Progenitor cell of endocrine pancreas (in vitro differentiated cells): Measurements from ENCODE around the genes TSHZ2 and ZNF217.

DNA sequence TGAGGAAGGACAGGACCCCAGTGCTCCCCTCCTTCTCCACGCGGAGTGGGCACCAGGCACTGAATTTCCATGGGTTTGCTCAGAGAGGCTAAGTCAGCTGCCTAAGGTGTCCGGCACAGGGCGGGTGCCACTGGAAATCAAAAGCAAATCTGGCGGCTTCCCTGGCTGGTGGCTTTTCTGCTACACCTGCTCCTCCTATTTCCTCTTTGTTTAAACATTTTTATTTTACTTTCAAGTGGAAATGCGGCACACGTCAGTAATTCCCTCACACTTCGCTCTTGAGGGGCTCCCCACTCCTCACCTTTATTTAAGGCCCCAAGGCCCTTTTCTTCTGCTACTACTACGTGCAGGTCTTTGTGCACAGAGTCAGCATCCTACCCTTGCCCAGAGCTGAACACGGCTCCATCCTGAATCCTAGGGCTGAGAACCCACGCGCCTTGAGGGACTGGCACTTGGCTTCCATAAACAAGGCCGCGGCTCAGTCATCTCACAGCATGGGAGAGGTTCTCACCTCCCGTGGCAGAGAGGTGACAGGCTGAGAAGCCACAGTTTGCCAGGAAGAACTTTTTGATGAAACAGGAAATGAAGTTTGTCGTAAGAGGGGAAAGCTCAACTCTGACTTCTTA, 48.2 kb downstream of the NFATC2 start:
- PRO-cap, result no peak

DNA sequence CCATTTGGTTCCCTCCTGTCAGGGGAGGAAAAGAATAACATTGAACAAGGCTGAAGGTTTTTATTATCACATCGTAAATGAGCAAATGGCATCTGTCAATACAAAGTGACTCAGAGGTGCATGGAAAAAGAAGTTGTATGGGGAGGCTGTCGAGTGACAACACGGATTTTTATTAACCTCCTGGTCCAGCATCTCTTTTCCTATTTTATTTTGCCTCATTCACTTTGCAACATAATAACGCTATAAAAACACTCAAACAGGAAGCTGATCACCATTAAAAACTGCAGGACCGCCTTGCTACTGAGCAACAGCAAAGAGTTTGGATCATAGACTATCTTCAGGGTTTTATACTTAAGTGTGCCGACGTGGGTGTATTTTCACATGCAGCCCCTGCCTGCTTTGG, 132.0 kb upstream of the SALL4 start:
- PRO-cap, result no peak

DNA sequence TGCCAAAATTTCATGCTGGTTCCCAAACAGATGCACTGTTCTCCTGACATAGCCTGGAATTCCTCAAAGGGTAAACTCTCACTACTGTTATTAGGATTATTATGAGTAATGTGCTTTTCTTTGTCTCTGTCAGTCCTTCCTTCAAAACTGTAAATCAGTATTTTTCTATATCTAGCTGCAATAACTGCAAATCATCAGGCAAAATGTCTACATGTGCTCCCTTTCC, 185.7 kb downstream of the ZFP64 start:
- PRO-cap, result no peak

- PRO-cap, result bidirectional peak, plus-strand start at chr20:52972605, minus-strand start at chr20:52972260
Observed at GRCh38 chr20:52971866-52972540, at the start of gene TSHZ2. Gene TSHZ2, plus strand, starts transcription at chr20:52972358.

DNA sequence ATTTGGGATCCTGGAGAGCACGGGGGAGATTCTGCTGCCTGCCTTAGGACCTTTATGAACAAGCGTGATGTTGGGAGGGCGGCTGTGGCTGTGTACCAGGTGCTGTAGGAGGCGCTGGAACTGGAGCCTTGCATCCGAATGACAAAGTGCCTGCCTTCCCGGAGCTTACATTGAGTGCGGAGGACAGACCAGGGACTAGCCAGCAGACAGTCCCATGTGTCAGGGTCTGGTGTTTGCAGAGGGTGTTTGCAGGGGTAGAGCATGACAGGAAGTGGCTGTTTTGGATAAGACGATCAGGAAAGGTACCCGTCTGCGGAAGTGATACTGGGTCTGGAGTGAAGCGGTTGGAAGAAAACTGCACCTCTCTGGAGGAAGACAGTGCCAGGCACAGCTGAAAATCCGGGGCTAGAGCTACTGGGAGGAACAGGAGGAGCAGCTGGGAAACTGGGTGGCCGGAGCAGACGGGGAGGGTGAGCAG, 12.0 kb downstream of the TSHZ2 start:
- PRO-cap, result no peak

DNA sequence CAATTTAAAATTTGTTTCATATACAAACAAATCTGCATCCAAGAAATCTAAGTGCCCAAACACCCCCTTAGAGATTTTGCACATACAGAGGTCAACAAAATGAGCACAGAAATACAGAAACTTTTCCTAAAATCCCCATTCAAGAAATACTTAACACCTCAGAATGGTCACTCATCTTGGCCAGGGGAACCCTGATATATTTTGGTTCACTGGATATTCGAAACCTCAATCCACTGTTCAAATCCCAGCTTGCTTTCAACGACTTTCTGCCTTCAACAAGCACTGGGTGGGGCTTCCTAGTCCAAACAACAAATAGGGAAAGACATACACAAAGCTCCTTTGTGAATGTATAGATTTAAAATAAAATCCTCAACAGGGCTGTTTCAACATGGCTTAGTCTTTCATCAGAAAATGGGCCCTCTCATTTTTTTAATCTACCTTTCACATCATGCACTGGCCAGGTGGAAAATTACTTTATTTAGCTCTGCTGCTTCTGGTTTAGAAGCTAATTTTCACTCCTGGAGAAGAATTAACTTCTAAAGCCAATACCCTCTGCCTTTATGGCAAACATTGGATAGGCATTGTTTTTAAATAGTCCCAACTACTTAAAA, 9.9 kb downstream of the ZNF217 start:
- PRO-cap, result no peak

DNA sequence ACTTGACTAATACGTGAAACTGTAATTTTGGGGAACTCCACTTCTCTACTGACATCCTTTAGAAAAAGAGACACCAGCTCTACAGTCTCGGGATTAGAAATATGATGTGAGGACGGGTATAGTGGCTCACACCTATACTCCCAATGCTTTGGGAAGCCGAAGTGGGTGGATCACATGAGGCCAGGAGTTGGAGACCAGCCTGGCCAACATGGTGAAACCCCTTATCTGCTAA, 8.6 kb downstream of the ZNF217 start:
- PRO-cap, result no peak

DNA sequence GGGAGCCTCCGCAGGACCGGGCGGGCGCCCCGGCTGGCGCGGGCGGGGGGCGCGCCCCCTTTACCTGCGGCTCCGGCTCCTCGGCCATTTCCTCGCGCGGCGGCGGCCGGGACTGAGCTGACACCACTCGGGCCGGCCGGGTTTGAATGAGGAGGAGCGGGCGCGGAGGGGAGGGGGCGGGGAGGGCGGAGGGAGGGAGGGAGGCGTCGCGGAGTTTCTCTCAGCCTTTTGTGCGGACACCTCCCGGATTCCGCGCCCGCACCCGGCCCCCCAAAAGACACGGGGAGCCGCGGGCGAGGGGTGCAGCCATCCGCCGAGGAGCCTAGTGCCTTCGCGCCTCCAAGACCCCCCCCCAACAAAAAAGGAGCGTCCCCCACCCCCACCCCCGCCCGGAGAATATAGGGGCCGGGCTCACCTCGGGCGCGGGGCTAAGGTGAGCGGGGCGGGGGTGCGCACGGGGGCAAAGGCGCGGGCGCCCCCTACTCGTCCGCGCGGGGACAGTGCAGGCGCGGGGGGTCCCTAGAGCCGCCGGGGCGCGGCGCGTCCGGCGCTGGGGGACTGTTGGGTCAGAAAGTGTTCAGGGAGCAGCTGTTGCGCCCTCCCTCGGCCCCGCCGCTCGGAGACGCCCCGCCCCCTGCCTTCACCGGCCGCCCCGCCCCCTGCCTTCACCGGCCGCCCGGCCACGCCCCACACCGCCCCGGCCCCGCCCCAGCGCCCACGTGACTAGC, at the start of gene ZNF217:
Gene ZNF217 (minus strand): TSS at position 148 of the 728 bp plus-strand sequence.
- PRO-cap, result bidirectional peak, plus-strand start at position 273 of the sequence, minus-strand start at position 114 of the sequence; bidirectional peak, plus-strand start outside the sequence, minus-strand start at position 579 of the sequence

GRCh38 chr20:53594420-53595040, 891 bp upstream of the ZNF217 start:
- PRO-cap, result bidirectional peak, plus-strand start at chr20:53594615, minus-strand start at chr20:53594270; bidirectional peak, plus-strand start at chr20:53594804, minus-strand start at chr20:53594718

DNA sequence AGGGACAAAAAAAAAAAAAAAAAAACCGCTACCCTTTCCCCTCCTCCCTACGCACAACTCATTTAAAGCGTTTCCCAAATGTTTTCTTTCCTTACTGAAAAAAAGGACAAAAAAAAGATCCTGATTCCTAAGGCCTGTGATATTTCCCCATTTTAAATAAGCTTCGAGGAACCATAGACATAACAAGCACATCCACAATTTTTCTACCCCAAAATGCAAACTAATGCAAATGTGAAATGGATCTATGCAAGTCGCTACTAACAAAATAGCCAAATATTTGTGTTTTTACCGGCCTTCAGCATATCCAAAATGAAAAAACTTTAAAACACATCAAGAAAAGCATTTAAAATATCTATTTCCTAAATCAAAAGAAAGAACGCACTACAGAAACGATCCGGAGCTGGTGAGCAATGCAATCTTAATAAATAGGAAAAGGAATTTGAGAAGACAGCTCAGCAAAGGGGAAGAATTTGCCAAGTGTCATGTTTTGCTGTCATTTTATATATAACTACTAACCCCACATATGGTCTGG, 1.5 kb upstream of the ZNF217 start:
- PRO-cap, result unidirectional peak, plus-strand start at position 150 of the sequence

DNA sequence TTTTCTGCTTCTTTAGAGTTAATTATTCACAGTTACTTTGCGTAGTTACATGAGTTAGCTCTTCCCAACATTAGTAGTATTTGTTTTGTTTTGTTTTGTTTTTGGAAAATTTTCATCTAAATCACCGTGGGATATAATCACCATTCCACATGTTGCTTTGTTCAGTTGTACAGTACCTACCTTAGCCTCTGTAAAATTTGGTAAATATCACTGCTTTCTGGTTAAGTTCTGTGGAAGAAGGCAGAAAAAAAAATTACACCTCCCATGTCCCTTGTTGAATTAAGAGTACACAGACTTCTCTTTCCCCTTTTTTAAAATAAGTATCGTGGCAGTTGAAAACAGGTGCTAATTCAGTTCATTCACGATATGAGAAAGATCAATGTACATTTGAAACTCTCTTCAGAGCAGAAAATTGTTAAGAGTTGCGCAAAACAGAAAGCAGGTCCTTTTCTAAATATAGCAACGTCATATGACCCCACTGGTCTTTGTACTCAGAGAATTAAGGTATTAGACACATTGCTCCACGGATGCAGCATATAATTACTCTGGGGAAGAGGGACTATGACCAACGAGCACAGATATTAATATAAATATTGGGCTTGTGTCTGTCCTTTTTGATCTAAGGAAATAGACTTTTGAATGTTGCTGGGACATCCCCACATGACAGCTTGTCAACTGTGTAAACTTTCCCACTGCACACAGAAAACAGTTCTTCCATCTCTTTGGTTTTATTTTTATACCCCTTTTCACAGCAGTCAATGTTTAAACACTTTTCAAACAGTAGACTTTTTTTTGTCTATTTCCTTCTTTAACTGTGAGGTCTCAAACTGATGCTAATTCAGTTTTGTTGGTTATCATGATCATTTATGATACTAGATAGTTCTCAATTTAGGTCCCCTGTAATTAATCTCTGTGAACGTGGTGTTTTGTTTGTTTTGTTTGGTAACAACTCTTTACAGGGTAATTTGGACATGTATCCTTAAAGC, 58.7 kb upstream of the ZNF217 start:
- PRO-cap, result no peak

DNA sequence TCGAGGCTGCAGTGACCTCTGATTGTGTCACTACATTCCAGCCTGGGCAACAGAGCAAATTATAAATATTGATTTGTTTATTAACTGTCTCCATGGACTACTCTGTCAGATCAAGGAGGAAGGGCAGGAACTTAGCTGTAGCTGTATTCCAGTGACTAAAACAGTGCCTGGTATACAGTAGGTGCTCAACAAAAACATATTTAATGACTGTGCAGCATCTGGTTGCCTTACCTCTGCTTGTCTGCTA, 117.7 kb upstream of the ZNF217 start:
- PRO-cap, result no peak

DNA sequence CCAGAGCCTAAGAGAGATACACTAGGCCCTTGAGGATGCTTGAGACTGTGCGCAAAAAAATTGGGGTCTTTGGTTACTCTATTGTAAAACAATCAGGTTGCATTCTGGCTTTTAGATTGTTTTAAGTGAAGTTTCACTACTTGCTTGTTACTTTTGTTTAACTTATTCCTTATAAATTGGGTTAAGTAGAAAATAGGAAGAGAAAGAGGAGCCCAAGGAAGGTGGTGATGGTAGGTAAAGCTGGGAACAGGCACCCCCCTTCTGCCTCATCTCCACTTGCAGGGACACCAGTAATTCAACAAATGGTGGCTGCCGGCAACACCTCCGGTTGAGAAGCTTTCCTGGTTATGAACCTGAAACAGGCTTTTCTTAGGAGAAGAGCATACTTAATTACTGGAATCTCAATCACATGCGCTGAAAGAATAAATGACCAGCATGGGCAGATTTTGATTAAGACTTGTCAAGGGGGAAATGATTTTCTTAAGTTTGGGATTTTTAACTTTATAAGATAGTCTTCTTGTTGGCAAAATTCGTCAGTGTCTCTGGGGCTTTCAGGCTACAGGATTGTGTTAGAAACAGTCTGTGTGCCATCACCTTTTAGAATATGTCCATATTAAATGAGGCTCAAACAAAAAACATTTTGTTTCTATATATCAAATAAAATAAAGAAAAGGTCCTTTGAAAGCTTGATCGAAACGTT, 159.0 kb upstream of the ZNF217 start:
- PRO-cap, result no peak

DNA sequence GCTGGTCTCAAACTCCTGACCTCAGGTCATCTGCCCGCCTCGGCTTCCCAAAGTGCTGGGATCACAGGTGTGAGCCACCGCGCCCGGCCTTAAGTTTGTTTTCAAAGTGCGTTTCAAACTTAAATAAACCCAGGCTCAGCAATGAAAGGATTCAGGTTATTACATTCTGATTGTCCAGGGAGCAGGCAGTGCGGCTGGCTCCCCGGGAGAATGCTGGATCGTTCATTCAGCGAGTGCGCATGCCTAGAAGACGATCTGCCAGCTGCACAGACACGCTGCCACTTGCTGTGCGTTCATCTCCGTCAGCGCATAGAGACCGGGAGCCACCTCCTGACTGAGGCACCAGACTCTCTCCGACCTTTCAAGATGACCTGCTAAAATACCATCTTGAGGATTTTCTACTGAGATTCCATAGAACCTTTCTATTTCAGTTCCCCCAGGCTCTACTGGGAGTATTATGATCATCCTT, 163.9 kb upstream of the ZNF217 start:
- PRO-cap, result no peak

DNA sequence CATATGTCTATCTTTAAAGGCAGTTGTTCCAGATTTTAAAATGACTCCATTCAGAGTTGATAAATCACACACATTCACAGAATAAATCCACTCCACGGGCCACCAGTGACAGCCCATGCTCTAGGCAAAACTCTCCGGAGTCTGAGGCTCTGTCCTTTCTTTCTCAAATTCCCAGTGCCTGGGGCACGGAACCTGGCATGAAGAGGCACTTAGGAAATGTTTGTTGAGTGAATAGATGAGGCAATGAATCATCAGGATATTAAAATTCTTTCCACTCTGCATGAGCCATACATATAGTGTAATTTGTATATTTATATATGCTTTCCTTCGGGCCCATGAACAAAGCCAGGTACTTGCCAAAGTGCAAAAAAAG, 212.1 kb upstream of the ZNF217 start:
- PRO-cap, result no peak

DNA sequence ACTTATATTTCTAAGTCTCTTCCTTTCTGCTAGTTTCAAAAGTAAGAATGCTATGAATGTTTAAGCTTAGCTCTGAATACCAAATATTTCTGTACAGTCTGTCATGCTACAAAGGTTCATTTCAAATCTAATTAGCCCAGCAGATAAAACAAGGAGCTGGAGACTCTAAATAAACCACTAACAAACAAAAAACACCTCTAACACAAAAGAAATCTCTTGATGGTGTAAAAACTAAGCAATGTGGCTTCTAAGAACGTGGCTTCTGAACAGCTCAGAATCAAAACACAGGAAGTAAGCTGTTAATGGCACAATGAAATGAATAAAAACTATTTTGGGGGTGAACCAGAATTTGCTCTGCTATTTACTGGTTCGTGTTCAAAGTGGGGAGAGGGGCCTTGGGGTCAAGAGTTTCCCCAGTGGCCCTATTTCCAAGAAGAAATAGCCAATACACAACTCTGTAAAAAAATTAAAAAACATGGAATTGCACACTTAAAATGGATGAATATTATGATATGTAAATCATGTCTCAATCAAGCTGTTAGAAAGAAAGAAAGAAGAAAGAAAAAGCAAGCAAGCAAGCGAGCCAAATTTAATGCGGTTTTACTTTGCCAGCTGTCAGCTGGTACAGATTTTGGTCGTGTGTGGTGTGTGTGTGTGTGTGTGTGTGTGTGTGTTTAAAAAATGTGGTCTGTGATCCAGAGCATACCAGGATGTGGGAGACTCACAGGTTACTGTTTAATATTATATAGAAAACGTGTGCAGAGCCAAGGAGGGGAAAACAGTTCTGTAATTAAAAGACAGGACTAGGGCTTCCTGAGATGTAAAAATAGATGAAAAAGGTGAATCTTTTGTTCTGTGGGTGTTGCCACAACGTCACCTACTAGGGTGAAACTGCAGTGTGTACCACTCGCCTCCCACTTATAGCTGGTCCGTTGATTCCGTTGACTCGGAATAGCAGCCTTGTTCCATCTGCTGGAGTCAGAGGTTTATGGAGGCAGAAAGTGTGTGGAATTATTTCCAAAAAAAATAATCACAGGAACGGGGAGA, 198.0 kb downstream of the BCAS1 start:
- PRO-cap, result no peak

DNA sequence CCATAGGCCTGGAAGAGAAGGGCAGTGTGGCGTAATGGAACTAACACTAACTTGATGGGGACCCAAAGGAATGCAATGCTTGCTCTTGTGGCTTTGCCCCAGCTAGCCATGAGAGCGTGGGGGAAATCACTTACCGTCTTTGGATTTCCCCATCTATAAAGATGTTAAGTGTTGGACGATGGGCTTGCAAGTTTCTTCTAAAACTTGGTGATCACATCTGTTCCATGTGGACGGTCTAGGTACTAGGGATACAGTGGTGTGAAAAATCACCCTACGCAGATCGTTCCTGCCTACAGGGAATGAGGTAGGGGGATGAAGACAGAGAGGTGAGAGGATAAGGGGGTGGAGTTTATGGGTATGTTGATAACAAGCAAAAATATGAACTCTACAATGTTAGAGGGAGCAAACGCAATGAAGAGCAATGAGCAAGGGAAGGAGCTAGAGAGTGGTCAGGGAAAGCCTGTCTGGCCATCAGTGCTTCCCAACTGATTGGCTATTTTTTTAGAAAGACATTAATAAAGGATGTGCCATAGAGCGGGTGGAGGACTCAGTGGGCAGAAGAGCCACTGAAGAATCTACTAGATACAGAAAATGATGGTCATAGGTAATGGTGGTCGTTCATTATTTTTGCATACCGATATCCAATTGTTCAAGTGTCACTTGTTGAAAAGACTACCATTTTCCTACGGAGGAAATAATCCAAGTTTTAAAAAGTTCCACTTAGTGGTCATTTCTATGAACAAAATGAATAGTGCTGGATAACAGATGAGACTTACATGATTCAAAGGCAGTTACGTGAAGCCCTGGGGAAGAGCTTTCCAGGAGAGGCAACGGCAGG, 165.1 kb downstream of the BCAS1 start:
- PRO-cap, result no peak

DNA sequence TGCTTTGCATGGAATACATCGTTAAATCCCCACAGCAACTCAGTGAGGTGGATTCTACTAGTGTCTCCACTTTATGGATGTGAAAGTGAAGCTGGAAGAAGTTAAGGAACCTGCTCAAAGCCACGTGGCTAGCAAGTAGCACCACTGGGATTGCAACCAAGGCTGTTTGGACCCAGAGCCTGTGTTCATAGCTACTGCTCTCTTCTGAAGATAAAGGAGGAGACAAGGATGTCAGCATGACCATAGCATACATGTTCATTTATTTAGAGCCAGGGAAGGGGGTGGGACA, 135.1 kb downstream of the BCAS1 start:
- PRO-cap, result no peak

DNA sequence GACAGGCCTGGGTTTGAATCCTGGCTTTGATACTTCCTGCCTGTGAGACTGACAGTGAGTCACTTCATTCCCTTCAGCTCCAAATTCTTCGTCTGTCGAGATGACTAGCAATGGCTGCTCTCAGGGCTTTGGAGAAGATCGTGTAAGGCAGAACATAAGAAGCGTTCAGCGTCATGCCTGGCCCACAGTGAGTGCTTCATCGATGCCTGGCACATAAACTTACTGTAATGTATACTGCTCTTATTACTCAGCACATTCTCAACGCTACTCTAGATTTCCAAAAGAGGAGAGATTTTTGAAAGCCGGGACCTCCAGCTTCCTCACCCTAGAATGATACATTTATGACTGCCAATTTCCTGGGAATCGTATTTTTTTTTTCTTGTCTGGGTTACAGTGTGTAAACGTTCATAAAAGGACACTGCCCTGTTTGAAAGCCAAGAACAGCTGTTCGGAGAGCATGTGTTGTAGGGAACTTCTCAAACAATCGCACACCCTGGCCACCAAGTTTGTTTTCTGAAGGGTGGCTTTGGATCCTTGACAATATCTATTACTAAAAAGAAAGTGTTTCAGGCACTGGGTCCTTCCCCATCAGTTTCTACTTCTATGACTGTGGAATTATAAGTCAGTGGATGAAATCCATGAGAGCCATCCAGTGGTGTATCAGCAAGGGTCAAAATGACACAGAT, 16.3 kb upstream of the BCAS1 start:
- PRO-cap, result no peak

- PRO-cap, result no peak
Observed at GRCh38 chr20:54112217-54112885, 42.0 kb upstream of the BCAS1 start.